Jurkat, Clone E6-1 (cell line): ENCODE results near the genes OR5A2, MS4A6A and PTGDR2.

- RRBS: no CpG with 5 or more reads among the region's 4 CpGs
Observed at GRCh38 chr11:59426311-59426855, at the start of gene OR5A2. OR5A2 (minus strand) TSS chr11:59426413.

- RRBS: no CpG with 5 or more reads among the region's 34 CpGs
Observed at GRCh38 chr11:59550225-59550802, 39.0 kb downstream of the OR4D9 start.

DNA sequence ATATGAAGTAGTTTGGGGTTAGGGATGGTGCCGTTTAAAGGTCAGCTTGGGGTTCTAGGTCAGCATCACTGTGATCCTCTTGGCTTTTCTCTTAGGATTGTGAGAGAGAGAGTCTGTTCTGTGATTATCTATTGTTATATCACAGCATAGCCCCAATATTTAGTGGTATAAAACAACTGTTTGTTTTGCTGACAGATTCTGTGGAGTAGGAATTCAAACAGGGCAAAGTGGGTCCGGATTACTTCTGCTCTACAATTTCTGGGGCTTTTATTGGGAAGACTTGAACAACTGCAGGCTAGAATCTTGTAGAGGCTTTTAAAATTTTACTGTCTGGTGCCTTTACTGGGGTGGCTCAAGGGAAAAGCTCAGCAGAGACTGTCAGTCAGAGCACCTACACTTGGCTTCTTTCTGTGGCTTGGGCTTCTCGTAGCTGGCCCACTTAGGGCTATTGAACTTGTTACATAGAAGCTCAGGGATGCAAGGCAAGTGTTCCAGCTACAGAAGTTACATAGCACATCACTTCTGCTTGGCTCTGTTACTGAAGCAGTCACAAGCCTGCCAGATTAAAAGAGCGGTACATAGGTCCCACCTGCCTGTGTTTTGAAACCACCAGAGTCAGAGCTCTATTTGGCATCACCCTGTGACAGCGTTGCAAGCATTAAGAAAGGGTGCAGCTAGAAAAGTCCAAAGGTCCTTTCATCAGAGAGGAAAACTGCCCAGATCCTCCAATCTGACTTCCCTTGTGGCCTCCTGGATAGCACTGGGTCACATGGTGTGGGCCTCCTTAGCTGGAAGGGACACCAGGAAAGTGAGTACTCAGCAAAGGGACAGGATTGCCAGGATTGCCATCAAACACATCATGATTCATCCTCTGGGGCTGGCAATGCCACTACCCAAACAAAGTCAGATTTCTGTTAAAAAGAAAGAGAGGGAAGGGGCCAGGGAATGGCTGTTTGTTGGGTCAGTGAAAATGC, 22.7 kb downstream of the STX3 start:
- RRBS: no CpG with 5 or more reads among the region's 5 CpGs

DNA sequence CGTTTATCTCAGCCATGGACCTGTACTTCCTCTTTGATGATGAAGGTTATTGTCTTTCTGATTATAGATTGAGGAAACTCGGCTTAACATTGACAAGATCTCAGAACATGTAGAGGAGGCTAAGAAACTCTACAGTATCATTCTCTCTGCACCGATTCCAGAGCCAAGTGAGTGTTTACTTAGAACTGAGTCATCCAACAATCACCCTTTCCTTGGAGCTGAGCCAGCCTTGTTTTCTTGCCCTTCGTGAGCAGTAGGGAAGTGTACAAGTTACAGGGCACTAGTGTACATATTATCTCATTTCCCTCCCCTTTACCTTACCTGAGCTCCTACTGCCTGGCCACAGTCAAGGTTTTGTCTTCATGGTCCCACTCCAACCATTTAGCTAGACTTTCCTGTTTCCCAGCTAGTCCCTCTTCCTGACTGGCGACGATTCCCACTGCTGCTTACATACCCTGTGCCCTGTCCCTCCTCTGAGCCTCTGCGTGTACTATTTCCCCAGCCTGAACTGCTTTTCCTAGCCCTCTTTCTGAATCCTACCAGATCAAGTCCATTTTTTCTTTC, 23.5 kb downstream of the MRPL16 start:
- RRBS: no CpG with 5 or more reads among the region's 7 CpGs

DNA sequence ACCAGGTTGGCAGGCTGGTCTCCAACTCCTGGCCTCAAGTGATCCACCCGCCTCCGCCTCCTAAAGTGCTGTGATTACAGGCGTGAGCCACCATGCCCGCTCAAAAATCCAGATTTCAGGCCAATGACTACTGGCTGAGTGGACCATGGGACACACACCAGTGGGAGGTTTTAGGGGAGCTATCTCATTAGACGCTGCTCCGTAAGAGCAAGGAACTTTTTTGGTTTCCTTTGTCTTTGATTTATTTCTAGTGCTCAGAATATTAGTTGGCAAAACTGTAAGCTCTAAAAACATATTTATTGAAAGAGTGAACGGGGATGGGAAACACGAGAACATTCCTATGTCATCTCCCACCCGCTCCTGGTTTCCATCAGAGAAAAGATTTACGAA, 1.1 kb downstream of the MRPL16 start:
- RRBS: no CpG with 5 or more reads among the region's 10 CpGs

GRCh38 chr11:60182279-60183435, at the start of gene MS4A6A:
MS4A6A (minus strand) TSS chr11:60183083.
- RRBS: no CpG with 5 or more reads among the region's 11 CpGs

DNA sequence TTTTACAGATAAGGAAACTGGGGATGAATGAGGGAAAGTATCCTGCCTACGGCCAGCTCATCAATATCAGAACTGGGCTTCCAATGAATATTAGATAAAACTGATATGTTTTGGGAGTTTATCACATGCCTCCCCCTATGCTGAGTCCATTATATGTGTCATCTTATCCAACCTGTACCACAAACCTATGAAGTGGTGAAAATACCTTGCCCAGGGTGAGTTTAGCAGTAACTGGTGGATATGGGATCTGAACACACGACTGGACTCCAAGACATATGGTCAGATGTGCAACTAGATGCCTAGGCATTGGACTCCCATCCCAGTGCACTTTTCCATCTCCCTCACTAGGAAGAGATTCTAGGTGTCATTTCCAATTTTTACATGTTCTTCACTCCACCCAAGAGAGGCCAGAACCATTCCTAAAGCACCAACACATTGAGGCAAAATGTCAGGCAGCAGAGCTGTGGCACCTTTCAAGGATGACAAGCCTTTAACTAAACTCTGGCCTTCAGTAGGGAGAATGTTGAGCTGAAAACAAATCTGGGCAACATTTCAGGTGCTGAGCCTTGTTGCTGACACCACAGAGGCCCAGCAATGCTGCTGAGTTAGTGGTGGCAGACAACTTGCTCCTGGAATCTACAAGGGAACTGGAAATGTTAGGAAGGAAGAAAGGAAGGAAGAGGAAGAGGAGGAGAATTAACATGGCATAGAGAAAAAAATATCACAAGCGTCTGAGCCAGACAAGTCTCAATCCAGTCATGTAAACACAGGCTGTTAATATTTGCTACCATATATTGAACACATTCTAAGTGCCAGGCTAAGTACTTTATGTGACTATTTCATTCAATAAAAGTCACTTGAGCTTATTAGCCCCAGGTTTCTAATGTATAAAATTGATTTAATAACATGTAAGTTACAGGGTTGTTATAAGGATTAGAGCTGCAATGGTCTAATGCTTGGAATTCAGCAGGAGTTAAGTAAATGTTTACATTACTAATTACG, 3.5 kb downstream of the MS4A7 start:
- RRBS: no CpG with 5 or more reads among the region's 4 CpGs

DNA sequence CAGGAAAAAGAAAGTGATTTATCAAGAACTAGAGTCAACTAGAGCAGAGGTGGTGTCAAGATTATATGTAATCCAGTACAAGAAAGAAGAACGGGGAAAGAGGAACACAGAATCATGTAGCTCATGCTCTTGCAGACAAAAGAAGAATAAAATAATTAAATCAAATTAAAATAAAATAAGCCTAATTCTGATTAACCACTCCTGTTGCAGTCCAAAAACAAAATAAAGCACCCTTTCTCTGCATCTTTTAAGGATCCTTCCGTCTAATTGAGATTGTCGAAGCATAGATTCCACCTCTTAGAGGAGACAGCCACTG, 10.0 kb downstream of the MS4A12 start:
- RRBS: no CpG with 5 or more reads among the region's 3 CpGs

DNA sequence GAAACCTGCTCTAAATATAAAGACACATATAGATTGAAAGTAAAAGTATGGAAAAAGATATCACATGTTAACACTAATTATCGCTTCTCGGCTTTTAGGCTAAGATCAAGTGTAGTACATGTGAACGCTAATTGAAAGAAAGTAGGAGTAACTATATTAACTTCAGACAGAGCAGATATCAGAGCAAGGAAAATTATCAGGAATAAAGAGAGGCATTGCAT, 79.0 kb downstream of the MS4A13 start:
- RRBS: no CpG with 5 or more reads among the region's 3 CpGs

GRCh38 chr11:60767214-60767806, 10.6 kb downstream of the MS4A15 start:
- RRBS: no CpG with 5 or more reads among the region's 30 CpGs

DNA sequence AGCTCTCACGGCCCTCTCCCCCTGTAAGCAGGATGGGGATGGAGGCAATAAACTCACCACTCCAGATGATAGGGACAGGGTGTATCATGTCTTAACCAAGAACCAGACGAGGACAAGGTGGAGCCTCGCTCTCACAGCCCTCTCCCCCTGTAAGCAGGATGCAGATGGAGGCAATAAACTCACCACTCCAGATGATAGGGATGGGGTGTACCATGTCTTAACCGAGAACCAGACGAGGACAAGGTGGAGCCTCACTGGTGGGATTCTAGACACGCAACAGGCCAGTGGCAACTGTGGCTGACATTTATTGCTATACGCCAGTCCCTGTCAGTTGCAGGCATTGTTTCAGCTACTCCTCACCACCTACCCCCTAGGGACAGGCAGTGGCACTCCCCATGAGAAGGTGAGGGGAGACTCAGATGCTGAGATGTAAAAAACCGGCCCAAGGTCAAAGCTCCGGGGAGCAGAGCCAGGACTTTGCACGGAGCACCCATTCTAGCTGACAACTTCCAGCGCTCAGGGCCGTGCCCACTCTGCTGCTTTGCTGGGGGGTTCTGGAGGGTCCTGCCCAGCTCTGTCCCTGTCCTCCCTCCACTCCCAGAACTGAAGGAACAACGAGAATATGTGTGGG, 1.5 kb downstream of the MS4A10 start:
- RRBS: no CpG with 5 or more reads among the region's 13 CpGs

DNA sequence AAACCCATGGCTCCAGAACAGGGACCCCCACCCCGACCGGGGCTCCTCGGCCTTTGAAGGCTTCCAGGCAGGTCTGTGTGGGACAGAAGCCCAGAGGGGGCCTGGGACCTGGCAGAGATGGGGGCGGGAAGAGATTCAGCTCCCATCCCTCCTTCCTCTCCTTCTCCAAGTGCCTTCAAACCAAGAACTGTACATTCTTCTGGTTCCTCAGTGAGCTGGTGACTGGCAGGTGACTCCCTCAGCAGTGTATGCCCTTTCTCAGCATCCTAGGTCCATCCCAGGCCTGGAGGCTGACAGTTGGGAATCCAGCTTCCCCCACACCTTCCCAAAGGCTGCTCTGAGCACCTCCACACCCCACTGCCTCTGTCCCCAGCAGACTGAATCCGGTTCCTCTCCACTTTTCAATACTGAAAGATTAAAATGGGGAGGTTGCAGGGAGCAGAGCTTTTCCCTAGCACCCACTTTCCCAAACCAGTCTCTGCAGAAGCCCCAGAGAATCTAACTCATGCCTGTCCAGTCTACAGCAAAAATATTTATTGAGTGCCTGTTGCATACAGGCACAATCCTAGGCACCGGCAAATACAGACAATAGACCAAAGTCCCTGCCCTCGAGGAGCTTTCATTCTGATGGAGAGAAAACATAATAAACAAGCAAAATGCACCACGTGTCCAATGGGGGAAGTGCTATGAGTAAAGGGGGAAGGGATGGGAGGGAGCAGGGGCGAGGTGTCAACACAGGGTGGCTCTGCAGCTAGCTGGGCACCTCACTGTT, 5.1 kb downstream of the PTGDR2 start:
- RRBS: no CpG with 5 or more reads among the region's 9 CpGs

- RRBS: no CpG with 5 or more reads among the region's 7 CpGs
Observed at GRCh38 chr11:60855796-60856242, at the start of gene PTGDR2. PTGDR2 (minus strand) TSS chr11:60855950.

- RRBS: no CpG with 5 or more reads among the region's 2 CpGs
Observed at GRCh38 chr11:60911971-60912372, 2.0 kb upstream of the TMEM109 start.

DNA sequence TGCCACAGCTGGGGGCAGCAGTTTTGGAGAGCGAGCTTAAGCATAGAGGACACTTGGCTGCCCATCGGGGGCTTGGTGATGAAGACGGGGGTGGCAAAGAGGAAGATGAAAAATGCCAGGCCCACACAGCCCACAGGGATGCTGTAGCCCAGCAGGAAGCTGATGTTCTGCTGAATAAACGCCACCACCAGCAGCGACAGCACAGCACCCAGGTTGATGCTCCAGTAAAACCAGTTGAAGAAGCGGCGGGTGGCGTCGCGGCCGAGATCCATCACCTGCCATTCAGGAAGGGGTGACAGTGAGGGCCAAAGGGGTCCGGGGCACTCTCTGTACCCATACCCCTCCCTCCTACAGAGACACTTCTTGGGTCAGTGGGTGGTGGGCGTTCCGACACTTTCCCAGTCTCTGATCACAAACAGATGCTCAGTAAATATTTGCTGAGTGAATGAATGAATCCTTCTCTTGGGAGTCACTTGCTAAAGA, 5.4 kb downstream of the SLC15A3 start:
- RRBS: no CpG with 5 or more reads among the region's 14 CpGs

DNA sequence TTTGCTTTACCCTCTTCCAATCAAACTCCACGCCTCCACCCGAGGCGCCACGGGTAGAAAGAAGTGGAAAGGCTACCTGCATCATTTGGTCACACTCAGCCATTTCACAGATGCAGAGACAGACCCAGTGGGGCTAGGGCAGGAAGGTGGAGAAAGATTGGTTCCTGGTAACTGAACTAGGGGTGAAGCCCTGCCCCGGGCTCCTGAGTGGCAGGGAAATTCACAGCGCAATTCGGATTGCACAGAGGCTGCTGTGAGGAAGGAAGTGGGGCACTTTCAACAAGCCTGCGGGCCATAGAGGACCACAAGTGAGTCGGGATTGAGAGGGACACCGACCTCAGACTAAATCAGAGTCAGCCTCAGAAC, 432 bp upstream of the SLC15A3 start:
- RRBS: no CpG with 5 or more reads among the region's 10 CpGs

- RRBS: no CpG with 5 or more reads among the region's 8 CpGs
Observed at GRCh38 chr11:60954260-60954823, 2.4 kb upstream of the SLC15A3 start.

DNA sequence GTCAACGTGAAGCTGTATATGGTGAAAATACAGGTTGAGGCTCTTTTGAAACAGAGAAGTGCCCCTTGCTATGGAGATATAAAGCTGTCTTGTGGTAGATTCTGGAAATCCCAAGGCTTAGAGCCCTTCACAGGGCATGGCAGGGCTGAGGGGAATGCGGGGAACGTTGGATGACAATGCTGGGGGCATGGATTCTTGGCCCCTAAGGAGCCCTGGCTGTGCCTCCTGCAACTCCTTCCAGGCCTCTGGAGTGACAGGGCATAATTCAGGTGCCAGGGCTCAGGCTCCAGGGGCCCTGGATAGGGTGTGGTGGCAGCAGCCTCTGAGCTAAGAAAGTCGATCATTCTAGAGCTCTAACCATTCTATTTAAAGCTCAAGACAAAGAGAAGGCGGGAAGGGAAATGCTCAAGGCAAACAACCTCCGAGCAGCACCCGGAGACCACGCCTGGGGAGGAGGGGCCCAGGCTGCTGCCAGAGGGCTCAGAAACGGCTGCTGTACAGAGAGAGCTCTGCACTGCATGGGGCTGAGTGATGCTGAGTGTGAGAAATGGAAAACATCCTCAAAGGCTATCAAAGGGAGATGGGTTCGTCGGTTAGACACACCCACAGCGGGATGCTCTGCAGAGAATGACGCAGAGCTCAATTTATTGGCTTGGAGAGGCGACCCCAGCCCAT, 60.2 kb upstream of the CD5 start:
- RRBS: no CpG with 5 or more reads among the region's 14 CpGs

DNA sequence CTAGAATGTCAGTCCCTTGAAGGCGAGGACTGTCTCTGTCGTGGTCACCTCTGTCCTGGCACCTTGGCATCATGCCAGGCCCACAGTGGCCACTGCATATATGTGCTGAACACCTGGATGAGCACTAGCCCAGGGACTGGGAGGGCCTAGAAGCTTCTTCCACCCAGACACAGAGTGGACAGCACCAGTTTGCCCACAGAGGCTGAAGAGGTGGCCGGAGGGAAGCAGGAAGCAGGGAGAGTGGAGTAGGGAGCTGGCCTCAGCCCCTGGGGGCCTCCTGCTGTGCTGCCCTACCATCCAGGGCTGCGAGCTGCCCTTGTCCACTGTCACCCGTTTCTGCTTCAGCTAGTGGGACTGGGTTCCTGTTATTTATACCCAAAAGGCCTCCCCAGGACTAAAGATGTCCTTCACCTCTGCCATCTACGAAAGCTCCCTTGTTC, 28.5 kb downstream of the VPS37C start:
- RRBS: no CpG with 5 or more reads among the region's 6 CpGs

- RRBS: no CpG with 5 or more reads among the region's 1 CpG
Observed at GRCh38 chr11:61149617-61149813, 11.7 kb downstream of the VPS37C start.